Neural cell (in vitro differentiated cells): ENCODE measurements around a stretch of chr10.

GRCh38 chr10:8058274-8058898 is 3.9 kb downstream of the GATA3 start:
- RAMPAGE, long total RNA: no peak

GRCh38 chr10:8160160-8160501 is 105.6 kb downstream of the GATA3 start:
- RAMPAGE, long total RNA: no peak

DNA sequence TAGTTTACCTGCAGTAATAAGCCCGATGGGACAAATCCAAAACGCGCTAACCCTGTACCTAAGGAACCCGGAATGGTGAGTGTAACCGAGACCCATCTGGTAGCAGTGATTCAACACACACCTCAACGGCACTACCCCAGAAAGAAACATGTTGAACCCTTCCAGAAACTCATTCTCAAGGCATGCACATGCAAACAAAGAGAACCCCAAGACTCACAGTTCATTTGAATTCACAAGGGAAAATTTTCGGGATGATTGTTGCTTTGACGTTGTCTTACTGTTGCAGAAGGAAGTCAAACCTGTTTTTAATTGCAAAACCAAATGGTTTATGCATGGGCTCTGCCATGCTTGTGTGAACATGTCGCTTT is 539.6 kb downstream of the GATA3 start:
- RAMPAGE, long total RNA: no peak

DNA sequence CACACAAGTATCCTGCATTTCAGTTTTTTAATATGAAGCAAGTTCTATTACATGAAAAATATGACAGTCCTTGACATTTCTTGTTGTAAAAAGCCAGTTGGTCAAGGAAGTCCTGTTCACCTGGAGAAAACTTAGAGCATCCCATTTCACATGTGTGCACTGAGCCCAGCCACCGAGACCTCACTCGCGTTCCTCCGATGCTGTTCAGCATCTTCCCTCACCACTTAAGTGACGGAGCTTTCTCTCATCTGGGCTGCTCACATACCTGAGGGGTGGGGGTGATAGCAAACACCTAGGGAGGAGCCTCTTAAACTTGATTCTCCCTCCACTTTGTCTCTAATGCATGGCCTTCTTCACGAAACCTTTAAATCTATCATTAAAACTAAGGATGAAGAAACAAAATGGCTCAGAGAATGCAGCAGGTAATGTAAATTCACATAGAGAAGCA is 950.2 kb downstream of the GATA3 start:
- RAMPAGE, long total RNA: no peak

DNA sequence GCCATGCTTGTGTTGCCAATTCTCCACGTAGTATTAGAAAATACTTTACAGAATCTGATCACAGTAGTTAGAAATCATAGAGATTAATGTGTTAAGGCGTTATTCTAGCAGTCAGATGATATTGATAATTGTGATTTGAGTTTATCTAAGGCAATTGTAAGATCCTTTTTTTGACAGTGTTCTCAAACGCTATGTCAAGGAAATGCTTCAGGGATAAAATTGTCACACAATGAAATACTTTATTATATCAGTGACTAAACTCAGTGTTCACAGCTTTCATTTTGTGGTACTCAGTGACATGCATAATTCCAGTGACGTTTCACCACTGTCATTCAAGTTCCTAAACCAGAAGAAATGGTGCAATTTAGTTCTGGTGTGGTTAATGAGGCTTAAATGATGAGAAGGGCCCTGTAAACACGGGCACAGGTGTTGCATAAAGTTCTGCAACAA is 1246.9 kb downstream of the GATA3 start:
- RAMPAGE, long total RNA: no peak

- RAMPAGE, long total RNA: no peak
Measured at GRCh38 chr10:10796154-10797135, 221.2 kb upstream of the CELF2 start.

GRCh38 chr10:10803348-10803727 is 214.3 kb upstream of the CELF2 start:
- RAMPAGE, long total RNA: no peak

GRCh38 chr10:11012282-11013415 is 5.0 kb upstream of the CELF2 start:
- RAMPAGE, long total RNA: no peak

DNA sequence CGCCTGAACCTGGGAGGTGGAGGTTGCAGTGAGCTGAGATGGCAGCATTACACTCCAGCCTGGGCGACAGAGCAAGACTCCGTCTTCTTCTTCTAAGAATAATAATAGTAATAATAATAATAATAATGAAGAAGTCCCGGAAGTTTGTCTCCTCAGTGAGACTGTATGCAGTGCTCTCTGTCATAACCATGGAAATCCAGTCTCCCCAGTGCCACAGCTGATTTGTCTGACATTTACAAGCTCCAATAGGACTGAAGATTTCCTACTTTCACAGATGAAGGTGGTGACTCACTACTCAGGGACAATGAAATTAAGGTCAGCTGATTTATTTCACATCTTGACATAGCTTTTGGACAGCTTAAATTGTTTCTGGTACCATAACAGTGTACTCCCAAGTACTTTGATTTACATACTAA is 6.9 kb downstream of the CELF2 start:
- RAMPAGE, long total RNA: no peak

DNA sequence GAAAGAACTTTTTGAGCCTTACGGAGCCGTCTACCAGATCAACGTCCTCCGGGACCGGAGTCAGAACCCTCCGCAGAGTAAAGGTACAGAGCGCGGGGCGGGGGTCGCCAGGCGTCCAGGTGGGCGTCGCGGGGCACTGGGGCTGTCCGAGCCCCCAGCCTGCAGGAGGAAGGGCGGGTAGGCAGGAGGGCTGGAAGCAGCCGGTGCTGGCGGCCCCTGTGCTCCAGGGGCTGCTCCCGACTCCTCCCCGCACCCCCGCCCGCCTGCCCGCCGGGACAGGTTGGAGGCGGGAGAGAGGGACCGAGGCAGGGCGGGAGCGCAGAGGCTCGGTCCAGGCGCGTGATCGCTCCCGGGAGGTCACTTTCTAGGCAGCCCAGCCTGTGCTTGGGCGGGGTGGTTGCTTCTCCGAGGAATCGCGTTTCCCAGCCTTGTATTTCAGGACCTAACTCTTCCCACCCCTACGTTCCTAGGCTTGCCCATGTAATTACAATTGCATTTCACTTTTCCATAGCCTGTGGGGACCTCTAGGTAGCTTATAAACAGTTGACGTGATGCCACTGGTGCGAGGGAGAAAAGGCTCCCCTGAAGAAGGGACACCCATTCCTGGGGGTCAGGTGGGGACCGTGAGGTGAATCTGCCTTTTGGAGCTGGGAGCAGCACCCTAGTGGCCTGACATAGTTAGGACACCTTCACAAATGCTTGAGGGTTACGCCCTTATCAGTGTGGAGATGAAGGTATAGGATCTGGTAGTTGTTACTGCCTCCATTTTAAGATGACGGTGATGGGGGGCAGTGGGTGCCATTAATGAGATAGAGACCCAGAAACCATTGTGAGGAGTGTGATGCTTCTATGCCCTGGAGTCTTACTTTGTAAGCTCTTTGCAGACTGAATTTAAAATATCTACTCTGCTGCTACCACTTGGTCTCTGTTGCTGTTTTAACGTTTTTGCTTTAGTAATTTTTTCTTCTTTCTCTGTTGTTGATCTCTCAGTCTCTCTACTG is 148.2 kb downstream of the CELF2 start:
- RAMPAGE, long total RNA: no peak

DNA sequence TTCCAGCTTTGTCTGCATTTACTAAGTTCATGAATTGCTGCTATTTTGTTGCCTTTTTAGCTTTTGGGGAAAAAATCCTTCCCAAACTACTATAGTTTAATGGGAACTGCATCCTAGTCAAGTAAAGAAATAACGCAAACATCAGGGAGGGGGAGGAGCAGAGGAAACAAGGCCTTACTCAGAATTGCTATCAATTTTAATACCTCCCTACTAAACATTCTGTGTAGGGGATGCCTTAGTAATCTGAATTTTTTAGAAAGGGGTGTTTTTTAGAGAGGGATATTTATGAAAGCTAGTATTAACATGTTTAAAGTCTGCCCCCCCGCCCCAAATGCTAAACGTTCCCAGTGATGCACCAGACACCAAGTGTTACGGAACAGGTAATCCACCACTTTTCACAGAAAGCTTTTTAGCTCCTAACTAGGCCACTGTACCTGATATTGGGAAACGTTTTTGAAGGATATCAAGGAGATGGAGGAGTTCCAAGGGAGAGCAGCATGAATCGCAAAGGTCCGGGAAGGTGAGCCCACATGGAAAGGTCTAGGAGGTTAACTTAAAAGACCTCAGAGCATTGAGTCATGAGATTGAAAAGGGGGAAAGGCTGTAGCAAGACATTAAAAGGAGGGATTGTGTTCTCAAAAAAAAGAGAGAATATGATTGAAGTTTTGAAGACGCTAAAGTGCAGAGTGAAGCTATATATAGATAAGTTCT is 157.2 kb downstream of the CELF2 start:
- RAMPAGE, long total RNA: no peak

- RAMPAGE, long total RNA: no peak
Measured at GRCh38 chr10:11234639-11234843, 216.9 kb downstream of the CELF2 start.

GRCh38 chr10:11413092-11413393 is 198.4 kb downstream of the USP6NL start:
- RAMPAGE, long total RNA: no peak

DNA sequence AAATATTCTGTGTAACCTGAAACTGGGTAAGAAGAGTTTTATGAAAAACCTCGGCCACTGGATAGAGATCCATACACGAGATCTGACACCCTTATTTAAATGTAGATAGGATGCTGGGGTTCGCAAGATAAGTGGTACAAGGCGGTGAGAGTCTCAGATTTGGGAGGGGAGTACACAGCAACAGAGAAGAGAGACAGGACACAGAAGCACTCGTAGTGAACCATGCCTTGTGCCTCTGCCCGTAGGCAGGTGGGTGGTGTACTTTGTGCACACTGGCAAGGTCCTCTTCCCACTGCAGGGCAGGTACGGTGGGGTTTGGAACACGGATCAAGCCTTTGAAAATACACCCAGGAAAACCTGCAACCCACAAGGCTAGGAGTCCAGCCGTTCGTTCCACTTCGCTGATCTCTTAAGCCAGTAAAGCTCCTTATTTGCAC is 162.8 kb downstream of the USP6NL start:
- RAMPAGE, long total RNA: no peak

DNA sequence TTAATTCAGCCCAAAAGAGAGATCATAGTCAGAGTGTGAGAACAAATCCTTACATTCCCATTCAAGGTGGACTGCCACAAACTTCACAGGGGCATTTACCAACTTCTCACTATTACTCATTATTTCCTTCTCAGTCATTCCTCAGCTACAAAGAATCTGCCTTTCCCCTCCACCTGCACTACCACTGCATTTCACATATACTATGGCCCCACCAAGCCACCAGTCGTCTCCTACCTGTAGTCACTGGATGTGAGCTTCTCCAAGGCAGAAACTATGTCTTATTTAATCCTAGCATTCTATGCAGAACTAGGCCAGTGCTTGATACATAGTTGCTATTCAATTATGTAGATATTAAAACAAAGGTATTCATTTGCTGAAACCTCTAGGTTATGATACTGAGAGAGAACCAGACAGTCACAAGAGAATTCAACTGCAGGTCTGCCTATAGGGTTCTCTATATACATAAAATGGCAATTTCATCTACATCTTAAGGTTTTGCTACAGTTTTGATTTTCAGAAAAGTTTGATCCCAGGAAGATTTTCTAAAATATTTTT is 94.2 kb downstream of the USP6NL start:
- RAMPAGE, long total RNA: no peak

GRCh38 chr10:11528215-11528870 is 83.1 kb downstream of the USP6NL start:
- RAMPAGE, long total RNA: no peak

GRCh38 chr10:11687060-11687807 is 54.9 kb upstream of the ECHDC3 start:
- RAMPAGE, long total RNA: no peak

GRCh38 chr10:11737205-11738141 is 4.7 kb upstream of the ECHDC3 start:
- RAMPAGE, long total RNA: no peak

- RAMPAGE, long total RNA: no peak
Measured at GRCh38 chr10:11875219-11875728, 52.1 kb downstream of the PROSER2 start.

DNA sequence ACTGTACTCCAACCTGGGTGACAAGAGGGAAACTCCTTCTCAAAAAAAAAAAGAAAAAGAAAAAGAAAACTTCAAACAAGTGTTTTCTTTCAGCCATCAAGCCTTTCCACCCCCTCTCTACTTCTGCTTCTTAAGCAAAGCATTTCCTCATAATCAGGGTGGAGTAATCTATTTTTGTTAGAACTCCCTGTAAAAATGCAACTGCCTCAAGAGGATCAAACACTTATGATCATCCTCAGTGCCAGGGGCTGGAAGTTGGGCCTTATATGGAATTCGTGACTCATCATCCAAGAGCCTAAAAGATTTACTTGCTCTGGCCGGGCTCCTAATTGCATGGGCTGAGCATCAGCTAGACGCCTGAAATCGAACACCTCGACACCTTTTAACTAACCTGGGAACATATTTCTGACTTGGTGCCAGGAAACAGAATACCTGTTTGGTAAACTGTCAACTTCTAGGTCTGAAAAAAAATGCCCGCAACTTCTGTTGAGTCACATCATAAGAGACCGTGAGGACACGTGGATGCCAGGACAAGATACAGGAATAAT is 74.9 kb downstream of the CDC123 start:
- RAMPAGE, long total RNA: no peak